Measurements from ENCODE around the gene BBS10.

DNA sequence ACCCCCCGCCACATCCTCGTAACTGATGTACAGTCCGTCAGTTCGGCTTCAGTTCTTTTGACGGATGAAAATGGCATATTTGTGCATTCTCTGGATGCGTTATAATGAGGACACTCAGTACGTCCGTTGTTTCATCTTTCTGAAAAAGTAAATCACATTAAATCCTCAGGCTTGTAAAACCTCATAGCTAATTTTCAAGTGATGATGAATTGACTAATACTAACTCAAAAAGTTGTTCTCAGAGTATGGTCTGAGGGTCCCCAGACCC, 756 bp upstream of the NAP1L1 start:
- PRO-cap = no peak

- PRO-cap = bidirectional peak, plus-strand start at chr12:76348109, minus-strand start at chr12:76348073; bidirectional peak, plus-strand start at chr12:76348575, minus-strand start at chr12:76348353
Observed at GRCh38 chr12:76347992-76348694, at the start of gene BBS10. BBS10 (minus strand) TSS chr12:76348415.

GRCh38 chr12:76542765-76543190, 16.8 kb downstream of the OSBPL8 start:
- PRO-cap = no peak

DNA sequence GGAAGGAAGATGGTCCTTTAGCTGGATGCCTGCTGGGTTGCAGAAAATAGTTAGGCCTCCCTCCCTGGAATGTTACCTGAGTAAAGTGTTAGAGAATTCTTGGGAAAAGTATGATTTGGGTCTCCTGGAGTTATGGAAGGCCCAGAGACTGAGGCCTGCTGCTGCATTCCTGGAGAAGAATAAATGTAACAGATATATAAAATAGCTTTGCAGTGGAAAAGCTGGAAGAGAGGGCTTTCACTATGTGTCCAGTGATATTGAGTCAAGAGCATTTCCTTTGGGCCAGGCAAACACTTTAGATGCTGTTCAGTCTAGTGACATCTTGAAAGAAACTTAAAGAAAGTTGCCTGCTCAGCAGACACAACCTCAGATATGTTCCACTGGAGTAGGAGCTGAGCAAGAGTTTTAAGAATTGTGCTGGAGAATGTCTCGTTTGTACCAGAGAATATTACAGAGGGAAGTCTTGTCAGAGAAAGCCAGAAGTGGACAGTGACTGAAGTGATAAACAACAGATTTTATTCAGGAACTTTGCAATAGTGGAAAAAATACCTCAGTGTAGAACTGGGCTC, 18.4 kb downstream of the ZDHHC17 start:
- PRO-cap = no peak

DNA sequence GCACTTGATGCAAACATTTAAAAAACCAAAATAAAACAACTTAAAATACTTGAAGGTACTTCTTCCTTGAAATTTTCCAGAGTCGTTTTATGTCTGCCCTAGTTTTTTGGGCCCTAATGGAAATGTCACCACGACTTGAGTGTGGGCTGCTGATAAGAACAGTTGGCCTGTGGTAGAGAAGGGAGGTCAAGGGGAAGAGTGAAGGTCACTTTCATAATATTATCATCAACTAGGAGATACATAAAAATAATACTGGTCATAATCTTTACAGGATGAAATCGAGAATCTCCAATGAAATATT, 23.1 kb downstream of the ZDHHC17 start:
- PRO-cap = unidirectional peak, plus-strand start at position 186 of the sequence; unidirectional peak, plus-strand start at position 229 of the sequence

DNA sequence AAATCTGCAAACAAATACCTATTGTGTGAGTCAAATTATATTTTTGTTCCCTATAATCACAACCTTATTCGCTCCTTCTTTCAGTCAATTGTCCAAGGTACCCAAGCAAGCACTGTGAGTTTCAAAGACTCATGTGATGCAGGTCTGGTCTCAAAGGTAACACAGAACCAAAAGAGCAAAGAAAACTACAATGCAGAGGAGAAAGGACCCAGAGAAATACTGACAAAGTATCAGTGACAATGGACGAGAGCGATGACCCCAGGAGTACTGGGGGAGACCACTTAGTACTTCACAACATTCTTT, 1.4 kb downstream of the CSRP2 start:
- PRO-cap = no peak

- PRO-cap = no peak
Observed at GRCh38 chr12:78006590-78007305, 176.1 kb downstream of the NAV3 start.

GRCh38 chr12:78023788-78023987, 193.0 kb downstream of the NAV3 start:
- PRO-cap = no peak

- PRO-cap = no peak
Observed at GRCh38 chr12:78864125-78864527, 448 bp upstream of the SYT1 start.

DNA sequence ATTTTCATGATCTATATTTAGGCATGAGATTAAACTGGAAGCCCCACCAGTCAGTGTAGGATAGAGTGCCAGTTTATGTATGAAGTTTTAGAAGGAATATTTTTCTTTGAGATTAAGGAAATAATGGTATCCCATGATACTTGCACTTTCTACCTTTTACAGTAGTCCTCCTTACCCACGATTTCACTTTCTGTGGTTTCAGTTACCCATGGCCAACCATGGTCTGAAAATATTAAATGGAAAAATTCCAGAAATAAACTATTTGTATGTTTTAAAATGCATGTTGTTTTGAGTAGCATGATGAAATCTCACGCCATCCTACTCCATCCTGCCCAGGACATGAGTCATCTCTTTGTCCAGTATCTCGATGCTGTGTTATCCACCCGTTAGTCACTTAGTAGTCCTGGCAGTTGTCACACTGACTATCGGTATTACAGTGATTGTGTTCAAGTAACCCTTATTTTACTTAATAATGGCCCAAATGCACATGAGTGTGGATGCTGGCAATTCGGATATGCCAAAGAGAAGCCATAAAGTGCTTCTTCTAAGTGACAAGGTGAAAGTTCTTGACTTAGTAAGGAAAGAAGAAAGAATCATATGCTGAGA, 22.4 kb downstream of the SYT1 start:
- PRO-cap = no peak

DNA sequence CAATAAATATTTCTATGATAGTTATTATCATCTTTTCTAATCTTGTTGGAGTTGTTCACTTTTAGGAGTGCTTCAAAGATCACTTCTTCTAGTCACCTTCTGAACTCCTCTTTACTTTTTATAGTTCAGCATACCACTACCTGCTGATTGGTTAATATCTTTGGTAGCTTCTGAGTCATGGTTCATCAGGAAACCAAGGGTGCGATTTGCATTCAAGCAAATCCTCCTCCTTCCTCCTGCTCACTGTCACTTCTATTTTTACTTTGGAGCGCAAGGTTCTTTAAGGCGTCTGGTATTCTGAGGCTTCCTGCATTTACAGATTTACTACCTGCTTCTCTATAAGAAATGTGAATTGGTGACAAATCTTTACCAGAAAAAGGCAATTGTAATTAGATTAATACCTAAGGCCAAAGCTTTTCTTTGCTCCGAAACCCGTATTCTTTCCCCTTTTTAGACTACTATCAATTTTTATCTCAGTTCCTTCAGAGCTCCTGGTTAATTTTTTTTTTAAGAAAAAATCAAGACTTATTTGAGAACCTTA, 24.1 kb downstream of the SYT1 start:
- PRO-cap = no peak

DNA sequence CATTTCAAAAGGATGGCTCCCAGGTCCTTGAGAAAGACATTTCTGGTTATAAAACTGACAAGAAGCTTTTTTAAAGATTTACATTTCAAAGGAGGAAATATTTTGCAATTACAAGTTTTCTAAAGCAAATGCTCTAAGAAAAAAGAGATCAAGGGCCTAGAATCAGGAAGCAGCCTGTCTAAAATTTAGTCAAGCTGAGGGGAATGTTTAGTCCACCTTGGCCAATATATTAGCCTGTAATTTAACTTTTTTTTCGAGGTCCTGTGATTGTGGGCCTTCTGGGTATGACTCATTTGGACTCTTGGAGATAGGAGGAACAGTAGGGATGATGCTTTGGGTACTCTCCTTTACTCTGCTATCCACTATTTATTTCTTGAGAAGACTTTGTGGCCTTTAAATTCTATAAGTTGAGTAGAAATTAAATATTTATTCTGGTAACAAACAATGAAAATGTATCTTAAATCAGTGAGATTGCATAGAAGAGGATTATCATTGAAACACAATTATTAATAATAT, 72.5 kb downstream of the SYT1 start:
- PRO-cap = no peak

DNA sequence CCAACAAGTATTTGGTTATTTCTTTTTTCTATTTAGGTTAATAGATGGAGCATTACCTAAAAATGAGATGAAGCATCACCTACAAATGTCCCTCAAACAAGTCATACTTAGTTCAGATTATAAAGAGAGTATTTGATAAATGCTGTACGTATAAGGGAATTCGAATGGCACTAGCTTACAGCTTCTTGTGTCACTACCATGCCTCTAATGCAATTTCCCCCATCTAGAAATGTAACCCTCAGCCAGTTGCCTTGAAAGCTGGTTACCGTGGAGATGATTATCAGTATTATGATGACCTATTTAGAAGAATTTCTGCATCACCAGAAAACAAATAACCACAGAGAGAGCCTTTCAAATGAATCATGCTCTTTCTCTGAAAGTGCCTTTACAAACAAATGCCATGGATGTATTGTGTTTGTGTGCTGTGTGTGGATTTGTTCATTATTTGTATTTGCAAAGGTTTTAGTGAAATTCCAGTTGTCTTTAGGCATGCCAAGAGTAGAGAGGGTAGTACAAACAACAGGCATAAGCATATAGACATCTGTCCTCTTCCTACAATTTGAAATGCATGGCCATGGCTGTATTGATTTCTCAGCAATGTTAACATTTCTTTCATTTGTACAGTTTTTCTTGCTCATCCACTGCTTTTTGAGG, 266.7 kb downstream of the PAWR start:
- PRO-cap = no peak

DNA sequence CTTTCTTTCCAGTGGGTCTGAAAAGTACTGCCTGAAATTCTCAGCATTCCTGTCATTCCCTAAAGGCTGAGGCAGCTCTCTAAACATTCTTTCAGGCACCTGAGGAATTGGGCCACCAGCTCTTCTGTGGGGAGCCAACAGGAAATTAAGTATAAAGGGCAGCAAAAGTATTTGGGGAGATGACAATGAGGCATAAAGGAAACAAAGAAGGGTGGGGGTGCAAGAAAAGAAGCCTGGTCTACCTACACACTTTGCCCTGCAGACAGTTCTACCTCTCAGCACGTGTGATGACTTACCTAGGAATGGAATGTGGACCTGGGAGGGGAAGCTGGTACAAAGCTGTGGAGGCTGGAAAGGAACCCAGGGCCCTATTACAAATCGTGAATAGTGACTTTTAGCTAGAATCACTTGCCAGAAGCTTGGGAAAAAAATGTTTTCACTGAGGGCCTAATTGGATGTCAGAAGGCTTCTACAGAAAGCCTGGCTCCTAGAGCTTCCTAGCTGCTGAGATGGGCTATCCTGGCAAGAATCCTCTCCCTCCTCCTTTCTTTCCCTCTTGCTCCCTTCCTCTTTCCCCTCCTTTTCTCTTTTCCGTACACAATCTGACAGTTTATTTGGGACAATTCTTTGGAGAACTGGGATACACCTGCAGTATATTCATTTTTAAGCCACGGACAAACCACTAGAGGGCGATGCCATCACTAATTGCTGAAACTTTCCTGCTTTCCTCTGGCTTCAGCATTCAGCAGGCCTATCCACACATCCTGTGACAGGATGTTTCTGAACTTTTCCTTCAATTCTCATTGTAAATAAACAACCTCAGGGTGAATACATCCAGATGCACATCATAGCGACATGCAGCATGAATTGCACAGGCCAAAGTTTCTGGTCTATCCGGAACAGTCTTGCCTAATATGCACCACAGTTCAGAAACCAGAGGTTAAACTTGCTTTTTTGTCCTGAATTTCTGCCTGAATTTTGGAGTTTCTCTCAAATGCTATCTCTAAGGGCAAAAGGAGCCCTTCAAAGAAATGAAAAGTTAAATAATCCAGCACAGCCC, 143.1 kb downstream of the PAWR start:
- PRO-cap = bidirectional peak, plus-strand start at position 334 of the sequence, minus-strand start outside the sequence; bidirectional peak, plus-strand start at position 803 of the sequence, minus-strand start at position 676 of the sequence

DNA sequence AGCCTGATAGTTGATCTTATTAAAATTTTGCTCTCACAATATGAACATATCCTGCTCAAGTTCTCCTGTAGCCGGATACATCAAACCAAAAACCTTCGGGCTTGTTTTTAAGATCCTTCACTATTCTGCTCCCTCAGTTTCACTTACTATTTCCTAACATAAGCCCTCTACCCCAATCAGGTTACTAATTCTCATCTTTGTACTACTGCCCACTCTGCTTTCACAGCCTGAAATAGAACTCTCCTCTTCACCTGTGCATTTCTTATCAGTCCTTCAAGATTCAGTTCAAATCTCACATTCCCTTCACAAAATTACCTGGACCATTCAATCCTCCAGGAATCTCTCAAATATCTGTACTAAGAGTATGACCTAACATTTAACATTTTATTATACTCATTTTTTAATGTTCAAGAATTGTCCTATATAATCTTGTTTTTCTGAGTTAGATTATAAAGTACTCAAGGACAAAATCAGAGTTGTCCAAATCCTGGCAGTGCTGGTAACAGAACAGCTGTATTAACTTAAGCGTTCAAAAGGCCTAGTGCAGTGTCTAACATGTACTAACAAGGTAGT, 14.1 kb downstream of the PAWR start:
- PRO-cap = no peak

- PRO-cap = no peak
Observed at GRCh38 chr12:80821464-80822141, 104.9 kb downstream of the MYF5 start.

DNA sequence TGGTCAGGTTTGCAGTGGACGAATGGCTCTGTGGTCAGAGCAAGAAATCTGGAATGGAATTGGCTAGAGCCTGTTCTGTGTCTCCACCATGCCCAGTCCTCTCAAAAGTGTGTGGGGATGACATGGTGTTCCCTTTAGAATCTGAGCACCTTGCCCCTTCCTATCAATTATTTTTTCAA, 1.4 kb downstream of the ACSS3 start:
- PRO-cap = no peak

- PRO-cap = no peak
Observed at GRCh38 chr12:81294467-81294920, 216.6 kb downstream of the ACSS3 start.

DNA sequence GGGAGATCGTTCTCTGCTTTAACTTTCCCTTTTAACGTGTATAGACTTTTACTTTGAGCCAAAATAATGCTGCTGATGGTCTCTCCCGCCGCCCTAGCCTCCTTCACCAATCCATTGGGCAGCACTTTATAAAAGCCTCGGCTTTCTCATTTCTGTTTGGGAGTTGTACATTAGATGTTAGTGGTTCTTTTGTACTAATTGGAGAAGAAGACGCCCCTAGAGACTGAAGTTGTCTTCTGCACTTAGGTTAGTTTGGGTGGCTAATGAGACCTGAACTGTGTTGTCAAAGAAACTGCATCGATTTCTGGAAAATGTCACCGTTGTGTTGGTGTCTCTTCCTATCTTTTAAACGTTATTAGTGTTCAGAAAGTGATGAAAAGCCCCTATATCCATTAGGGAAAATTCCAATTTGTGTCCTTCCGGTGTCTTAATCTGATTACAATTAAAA, 1.5 kb downstream of the TMTC2 start:
- PRO-cap = no peak

DNA sequence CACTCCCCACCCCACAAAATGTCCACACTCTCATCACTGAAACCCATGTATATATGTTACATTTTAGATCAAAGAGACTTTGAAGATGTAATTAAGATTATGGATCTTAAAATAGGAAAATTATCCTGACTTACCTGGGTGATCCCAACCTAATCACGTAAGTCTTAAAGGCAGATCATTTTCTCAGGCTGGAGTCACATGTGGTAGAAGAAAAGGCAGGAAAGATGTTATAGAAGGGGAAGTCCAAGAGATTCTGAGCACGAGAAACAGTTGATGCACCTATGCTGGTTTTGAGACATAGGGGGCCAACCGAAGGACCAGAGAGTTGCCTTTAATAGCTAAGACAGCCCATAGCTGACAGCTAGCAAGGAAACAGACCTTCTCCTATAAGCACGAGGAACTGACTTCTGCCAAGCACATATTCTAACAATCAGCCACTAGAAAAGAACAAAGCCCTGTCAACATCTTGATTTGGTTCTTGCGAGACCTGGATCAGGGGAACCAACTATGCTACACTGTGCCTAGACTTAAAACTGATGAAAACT, 785.5 kb downstream of the TMTC2 start:
- PRO-cap = no peak